Mesenchymal stem cell of adipose (primary cell): ENCODE data around the genes OR4B1, OR4A16, OR4C16, OR5D14, OR5T3, OR5T1, OR8U1, OR8U3 and OR5M10.

GRCh38 chr11:48044016-48045023 lies 64.0 kb downstream of the PTPRJ start:
- CAGE, long polyA plus RNA, result no peak

DNA sequence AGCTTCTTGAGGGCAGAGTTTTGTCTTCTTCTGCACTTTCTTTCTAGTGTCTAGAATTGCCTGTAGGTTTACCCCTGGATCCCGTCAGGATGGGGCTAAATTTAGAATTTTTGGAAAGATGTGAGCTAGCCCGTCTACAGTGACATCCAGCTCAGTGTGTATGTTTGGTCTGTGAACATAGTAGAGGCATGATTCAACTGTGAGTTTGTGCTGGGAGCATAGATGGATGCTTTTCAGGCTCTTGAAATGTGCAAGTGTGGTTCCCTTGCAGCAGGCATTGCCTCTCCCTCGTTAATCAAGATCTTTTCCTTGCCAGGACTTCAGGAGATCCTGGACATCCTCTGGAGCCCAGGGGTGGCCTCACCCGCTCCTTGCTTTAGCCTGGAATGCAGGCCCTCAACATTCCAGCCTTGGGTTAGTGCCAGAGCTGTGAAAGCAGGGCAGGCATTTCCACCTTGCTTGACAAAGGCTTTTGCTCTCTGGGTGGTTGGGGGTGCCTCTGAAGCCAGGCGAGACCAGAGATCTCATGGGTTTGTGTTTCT lies 71.8 kb downstream of the PTPRJ start:
- CAGE, long polyA plus RNA, result no peak

GRCh38 chr11:48135857-48136393 lies 80.7 kb upstream of the OR4B1 start:
- CAGE, long polyA plus RNA, result no peak

DNA sequence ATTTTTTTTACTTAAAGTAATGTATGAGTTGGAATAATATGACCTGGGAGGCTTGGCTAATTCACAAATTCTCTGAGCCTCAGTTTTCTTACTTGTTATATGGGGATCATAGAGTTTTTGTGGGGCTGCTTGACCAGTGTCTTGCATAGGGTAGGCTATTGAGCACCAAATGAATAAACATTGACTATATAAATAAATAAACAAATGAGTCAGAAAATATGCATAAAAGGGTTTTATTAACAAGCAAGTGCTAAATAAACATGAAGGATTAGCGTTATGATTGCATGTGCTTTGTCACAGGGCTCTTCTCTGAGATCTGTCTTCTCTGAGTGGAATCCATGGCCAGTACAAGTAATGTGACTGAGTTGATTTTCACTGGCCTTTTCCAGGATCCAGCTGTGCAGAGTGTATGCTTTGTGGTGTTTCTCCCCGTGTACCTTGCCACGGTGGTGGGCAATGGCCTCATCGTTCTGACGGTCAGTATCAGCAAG lies at the start of gene OR4B1:
OR4B1 (plus strand) TSS at position 339 of the 491 bp plus-strand sequence.
- CAGE, long polyA plus RNA, result no peak

DNA sequence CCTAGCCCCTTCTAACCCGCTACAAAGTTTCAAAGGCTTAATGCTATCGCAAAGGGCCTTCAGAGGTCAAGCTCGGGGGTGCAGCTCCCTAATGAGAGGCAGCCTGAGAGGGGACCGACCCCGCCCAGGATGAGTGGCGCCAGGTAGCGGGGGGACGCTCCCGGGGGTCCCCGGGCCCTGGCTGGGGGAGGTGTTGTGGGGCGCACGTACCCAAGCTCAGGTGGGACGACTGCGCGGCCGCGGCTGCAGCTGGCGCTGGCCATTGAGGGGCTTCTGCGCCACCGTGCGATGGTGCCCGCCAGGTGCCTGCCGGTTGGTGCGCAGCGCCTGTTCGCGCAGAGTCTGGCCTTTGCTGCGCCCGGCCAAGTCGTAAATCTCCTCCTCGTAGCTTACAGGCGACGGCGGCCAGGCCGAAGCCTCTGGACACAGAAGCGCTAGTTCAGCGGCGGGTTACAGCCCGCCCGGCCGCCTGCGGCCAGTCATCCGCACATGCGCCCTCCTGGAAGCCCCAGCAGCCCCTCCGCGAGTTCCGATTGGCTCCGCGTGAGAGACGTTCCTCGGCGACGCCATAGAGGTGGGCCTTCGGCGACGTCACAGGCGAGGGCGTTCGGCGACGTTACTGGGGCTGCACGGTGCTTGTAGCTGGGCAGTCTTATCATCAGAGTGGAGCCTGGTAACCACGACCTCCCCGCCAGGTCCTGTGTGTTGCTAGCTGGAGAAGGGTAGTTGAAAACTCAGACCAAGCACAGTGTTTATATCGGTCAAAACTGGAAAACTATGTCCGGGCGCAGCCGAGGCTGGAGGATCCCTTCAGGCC lies 315.8 kb upstream of the OR4C12 start:
- CAGE, long polyA plus RNA, result no peak

DNA sequence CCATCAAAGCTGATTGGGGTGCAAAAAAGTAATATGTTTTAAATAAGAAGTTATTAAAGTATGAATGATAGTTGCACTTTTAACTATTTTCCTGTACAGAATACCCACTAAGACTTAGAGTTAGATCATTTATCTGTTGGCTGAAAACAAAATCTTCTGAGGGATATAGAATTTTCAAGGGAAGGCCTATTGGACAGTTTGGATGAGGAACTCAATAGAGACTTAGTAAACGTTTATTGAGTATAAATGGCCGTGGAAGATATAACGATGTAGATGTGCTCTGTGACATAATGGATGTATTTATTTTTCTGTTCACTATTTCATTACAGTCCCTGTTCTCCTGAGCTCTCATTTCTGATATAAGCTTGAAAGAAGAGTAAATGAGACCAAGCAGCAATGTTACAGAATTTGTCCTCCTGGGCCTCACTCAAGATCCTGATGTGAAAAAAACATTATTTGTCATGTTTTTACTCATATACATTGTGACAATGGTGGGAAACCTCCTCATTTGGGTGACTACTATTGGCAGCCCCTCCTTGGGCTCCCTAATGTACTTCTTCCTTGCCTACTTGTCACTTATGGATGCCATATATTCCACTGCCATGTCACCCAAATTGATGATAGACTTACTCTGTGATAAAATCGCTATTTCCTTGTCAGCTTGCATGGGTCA lies at the start of gene OR4A16:
OR4A16 (plus strand) TSS at position 381 of the 673 bp plus-strand sequence.
- CAGE, long polyA plus RNA, result no peak

- CAGE, long polyA plus RNA, result no peak
Observed at GRCh38 chr11:55571936-55572376, at the start of gene OR4C16. Gene OR4C16, plus strand, starts transcription at chr11:55572128.

GRCh38 chr11:55795206-55795711 lies at the start of gene OR5D14:
Gene OR5D14, plus strand, starts transcription at chr11:55795556.
- CAGE, long polyA plus RNA, result no peak

- CAGE, long polyA plus RNA, result no peak
Observed at GRCh38 chr11:56252076-56252320, at the start of gene OR5T3. Gene OR5T3, plus strand, starts transcription at chr11:56252254.

DNA sequence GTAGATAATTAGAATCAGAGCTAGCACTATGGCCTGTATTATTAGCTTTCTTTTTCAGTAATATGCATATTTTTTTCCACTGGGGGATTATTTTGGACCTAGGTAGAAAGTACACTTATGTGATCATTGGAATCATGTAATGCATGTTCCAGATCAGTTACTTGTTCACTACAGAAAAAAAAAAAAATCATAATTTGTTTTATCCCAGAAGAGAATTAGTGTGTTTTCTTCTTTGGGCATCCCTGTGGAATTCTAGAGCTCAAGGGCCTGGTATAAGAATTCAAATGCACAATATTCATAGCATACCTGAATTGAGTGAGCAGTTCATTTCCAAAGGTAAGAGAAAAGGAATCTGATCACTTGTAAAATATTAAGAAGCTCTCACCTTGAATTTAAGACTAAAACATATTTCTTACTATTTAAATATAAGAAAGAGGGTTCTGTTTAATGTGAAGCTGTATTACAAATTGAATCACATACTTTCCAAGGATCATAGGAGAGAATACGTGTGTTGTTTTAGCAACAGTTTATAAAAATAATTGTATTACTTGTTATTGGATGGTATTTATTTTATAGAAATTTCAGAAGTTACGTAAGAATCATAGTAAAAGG lies at the start of gene OR5T1:
OR5T1 (plus strand) TSS at position 318 of the 612 bp plus-strand sequence.
- CAGE, long polyA plus RNA, result no peak

GRCh38 chr11:56375340-56375865 lies at the start of gene OR8U1:
Gene OR8U1, plus strand, starts transcription at chr11:56375624.
- CAGE, long polyA plus RNA, result no peak

DNA sequence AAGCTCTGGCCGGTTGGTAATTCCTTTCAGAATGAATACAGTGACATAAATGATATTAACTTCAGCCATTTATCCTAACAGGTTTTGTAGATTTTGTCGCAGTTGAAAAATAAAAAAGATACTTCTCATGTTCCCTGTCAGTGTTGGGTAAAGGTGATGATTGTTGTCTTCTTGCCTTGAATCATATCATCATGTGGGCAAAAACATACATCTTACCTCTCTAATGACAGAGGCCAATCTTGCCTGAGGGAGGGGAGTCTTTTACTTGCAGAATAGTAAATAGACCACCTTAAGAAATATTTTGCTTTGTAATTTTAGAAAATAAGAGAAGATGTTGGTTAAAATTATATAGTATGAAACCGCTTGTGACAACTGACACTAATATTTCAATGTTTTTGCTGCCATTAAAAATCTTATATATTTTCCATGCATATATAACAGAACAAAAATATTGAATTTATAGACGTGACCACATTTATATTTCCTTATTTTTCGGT lies at the start of gene OR8U3:
OR8U3 (minus strand) TSS at position 69 of the 497 bp plus-strand sequence.
- CAGE, long polyA plus RNA, result no peak

DNA sequence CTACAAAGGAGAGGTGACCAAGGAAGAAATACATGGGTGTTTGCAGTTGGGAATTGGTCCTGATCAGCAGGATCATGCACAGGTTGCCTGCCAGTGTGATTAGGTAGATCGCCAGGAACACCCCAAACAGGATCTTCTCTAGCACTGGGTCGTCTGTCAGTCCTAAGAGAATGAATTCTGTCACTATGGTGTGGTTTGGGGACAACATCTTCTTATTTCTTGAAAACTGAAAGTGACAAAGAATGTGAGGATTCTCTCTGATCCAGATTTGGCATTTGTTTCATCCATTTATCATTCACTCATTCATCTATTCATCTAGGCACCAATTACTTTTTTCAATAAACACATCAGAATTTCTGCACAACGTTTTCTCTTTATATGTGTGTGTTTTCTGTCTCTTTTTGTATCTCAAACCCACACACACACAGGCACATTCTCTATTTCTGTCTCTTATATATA lies at the start of gene OR5M10:
OR5M10 (minus strand) TSS at position 208 of the 459 bp plus-strand sequence.
- CAGE, long polyA plus RNA, result no peak

- CAGE, long polyA plus RNA, result no peak
Observed at GRCh38 chr11:56721633-56721876, 22.7 kb downstream of the OR9G1 start.

- CAGE, long polyA plus RNA, result no peak
Observed at GRCh38 chr11:57292954-57293388, 31.8 kb downstream of the TNKS1BP1 start.

- CAGE, long polyA plus RNA, result no peak
Observed at GRCh38 chr11:57306549-57307080, 18.1 kb downstream of the TNKS1BP1 start.

DNA sequence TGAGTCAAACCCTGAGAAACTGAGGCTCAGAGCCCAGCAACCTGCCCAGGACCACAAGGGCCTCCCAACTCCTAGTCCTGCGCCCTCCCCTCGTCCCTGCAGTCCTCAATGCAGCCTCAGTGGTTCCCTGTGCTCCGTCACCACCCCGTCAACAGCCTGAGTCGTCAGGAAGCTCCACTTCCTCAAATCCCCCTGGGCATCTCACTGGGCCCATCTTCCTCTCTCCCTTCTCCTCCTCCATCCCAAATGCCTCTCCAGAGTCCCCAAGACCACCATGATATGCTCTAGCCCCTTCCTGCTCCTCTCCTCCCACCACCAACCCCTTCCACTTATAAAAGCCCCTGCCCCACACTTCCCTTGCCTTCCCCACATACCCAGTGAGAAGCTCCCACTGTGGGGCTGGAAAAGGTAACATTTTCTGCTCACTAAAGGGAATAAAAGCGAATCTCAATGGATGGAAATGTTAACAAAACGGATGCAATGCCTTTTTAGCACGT lies 17.5 kb downstream of the TNKS1BP1 start:
- CAGE, long polyA plus RNA, result no peak

- CAGE, long polyA plus RNA, result no peak
Observed at GRCh38 chr11:57308255-57308840, 16.4 kb downstream of the TNKS1BP1 start.

DNA sequence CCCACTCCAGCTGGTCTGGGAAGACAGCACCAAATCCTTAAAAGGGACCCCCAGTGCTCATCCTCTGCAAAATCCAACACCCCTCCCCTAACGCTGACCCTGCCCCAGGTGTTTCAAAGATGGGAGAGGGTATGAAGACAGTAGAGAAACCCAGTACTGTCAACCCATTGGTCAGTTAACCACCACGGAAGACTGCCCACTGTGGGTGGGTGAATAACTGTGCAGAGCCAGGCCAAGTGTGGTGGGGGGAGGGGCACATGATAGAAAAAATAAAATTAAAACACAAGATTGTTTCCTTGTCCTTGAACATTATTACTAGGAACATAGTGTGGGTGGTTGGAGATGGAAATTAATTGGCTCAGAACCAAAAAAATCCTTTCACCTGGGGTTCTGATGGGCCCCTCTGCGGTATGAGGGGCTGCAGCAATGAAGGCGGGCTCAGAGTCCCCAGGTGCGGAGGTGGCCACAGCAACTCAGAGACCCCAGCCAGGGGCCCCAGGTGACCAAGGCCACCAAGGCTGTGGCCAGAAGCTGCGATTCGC lies 1.2 kb downstream of the TNKS1BP1 start:
- CAGE, long polyA plus RNA, result no peak

- CAGE, long polyA plus RNA, result no peak
Observed at GRCh38 chr11:57406284-57406835, 15.9 kb upstream of the PRG2 start.